Parotid gland (tissue), 1 donor: ENCODE results near the genes MBD3L1, ZNF561, FBXL12 and COL5A3.

- PRO-cap = no peak
These were observed 10.6 kb downstream of the HNRNPM start for GRCh38 chr19:8455242-8455875.

DNA sequence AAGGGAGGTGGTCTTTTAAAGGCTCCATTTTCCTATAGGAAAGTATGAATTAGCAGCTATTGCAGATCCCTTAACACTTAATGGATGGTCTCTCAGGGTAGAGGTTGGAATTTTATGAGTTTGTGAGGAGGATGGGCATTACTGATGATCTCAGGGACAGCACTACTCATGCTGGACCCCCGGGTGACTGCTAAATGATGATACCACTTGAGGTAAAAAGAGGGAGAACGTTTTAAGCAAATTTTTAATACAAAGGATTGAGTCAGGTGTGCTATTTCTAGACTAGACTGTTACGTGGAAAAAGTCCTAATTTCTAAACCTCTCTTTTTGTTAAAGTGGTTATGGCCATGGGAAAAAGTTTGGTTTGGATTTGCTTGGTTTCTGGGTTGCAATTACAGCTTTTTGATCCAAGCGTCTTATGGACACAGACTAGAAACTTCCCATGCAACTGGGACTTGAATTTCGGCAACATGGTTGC lies 15.5 kb downstream of the HNRNPM start:
- PRO-cap = no peak

DNA sequence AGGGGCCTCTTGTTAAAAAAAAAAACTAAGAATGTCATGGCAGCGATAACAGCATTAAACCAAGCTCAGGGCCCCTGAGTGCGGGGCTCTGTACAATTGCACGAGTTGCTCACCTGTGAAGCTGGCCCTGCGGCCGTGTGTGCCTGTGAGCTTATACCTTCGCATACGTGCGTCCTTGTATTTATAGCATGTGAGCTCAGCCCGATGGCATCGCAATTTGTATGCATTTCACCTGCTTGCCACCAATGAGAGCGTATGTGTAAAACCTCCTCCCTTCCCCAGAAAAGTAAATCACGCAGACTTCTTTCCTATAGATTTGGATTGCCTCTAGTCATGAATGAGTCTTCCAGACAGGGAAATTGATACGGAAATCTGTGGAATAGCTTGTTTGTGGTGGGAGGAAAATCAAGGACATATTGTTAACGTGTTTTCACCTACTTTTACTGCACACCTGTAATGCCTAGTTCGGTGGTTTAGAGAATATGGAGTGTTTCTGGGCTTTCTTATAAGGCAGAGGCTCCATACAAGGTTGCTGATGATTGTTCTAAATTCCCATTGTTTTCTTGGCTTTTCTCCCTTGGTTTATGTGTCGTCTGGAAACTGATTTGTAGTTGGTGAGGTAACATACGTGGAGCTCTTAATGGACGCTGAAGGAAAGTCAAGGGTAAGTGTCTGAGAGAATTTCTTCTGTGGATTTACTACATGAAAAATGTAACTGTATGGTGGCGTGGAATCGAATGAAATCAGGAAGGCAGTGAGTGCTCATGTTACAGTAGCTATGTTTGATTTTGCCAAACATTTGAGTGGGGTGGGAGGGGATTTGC lies 17.4 kb downstream of the HNRNPM start:
- PRO-cap = no peak

DNA sequence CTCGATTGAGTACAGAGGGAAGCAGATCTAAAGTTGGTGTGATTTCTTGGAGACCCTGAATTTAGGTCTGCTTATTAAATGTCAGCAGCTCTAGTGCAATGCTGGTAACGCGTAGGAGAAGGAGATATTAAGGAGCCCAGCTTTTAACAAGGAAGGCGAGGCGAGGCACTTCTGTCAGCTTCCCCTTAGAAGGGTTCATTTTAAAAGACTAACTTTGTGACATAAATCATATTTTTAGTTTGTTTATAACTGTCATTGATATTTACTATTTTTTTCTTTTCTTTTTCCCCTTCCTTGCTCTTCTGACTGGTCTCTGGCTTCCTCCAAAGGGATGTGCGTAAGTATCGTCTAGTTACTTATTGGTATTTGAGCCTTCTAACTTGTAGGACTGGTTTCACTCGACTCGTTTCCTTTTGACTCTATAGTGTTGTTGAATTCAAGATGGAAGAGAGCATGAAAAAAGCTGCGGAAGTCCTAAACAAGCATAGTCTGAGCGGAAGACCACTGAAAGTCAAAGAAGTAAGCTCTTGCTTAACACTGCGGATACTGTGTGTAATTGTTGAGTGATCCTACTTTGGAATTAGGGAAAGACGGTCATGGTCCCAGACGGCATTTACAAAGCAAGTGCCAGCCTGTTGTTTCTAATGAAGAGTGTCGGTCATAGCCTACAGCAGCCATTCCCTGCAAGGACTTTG lies 18.5 kb downstream of the HNRNPM start:
- PRO-cap = no peak

GRCh38 chr19:8469405-8469676 lies 24.6 kb downstream of the HNRNPM start:
- PRO-cap = no peak

DNA sequence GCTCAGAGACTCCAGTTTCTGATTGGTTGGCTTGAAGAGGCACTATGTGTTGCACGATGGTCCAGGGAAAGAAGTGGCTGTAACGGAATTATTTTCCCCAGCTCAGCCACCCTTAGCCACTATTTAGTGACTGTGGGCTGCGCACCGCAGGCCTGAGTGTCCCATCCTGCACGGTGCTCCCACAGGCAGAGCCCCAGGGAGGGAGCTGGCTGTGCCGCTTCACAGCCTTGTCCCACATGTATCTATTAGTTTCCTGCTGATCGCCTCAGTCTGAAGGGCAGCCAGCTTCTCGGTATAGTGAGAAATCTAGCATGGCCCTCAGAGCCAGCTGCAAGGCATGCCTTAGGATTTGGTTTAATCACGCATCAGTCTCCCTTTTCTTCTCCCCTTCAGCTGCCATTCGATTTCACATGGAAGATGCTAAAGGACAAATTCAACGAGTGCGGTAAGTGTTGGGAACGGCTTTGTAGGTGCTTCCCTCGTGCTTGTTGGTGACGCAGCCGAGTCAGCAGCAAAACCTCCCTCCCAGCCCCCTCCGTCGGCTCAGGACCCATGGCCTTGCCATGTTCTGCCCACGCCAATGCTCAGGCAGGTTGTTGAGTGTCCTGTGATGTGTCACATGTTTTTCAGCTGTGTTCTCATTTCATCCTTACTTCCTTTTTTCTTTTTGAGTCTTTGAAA lies 15.7 kb downstream of the PRAM1 start:
- PRO-cap = no peak

GRCh38 chr19:8527285-8527826 lies 13.4 kb upstream of the ZNF414 start:
- PRO-cap = no peak

DNA sequence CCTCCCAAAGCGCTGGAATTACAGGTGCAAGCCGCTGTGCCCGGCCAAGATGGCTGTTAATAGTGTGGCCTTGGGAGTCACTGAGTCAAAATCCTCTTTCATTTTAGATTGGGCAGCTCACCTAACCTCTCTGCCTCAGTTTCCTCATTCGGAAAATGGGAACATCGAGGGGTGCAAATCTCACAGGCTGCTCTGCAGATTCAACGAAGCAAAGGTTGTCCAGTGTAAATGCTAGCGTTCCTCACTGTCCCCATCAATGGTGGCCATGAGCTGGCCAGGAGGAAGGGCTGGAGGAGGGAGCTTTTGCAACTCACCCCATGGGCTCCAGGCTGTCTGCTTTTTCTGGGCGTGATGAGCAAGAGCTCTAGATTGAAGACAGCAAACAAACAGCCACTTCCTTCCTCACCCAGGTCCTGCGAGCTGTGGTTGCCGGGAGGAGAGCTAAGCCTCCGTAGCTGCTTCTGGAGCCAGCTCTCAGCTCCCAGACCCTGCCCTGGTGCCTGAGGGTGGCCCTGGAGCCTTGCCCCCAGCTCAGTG lies 6.4 kb downstream of the MYO1F start:
- PRO-cap = no peak

DNA sequence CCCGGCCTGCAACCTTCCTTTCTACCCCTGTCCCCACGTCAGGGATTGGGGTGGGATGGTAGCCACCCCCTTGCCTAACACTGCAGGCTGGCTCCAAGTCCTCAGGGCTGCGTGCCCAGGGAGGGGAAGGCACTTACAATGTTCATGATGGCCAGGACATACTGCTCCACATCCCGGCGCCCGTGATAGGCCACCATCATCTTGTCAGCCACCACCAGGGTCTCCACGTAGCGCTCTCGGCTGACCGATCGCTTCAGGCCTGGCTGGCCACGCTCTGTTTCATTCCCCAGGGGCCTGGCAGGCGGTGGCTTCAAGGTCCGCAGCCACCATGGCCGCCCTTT lies 9.8 kb downstream of the ADAMTS10 start:
- PRO-cap = unidirectional peak, minus-strand start at position 235 of the sequence

- PRO-cap = bidirectional peak, plus-strand start at chr19:8832318, minus-strand start at chr19:8832293; bidirectional peak, plus-strand start at chr19:8832761, minus-strand start at chr19:8832704
These were observed at the start of gene MBD3L1 for GRCh38 chr19:8832157-8832920. TSS of gene MBD3L1 (plus strand) at chr19:8832377.

- PRO-cap = unidirectional peak, minus-strand start at chr19:9621795; unidirectional peak, minus-strand start at chr19:9621847
These were observed at the start of gene ZNF561 for GRCh38 chr19:9621101-9622133. TSS of gene ZNF561 (minus strand) at chr19:9621232.

DNA sequence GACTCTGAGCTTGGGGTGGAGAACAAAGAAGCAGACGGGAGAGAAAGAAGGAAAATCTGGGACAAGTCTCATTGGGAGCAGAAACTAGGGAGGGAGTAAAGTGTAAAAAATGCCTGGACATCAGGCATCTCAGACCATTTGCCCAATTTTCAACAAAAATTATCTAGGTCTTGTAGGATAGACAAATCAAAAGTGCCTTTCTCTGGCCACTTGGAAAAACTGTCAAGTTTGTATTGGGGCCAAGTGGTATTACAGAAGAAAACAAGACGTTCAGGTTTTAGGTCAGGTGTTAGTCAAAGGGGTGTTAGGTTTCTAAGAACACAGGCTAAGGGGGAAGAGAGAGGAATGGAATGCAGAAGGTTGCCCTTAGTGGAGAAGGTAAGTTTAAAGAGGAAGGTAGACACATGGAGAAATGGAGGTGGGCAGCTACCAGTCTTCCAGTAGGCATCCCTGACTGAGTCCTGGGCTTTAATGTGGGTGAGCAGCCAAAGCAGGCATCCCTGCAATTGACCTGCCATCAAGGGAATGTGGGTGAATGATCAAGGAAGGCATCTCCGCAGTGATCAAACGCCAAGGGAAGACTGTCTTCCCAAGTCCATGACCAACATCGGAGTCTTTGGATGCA lies 19.9 kb upstream of the ZNF561 start:
- PRO-cap = no peak

- PRO-cap = no peak
These were observed 17.0 kb downstream of the ZNF562 start for GRCh38 chr19:9657840-9658360.

DNA sequence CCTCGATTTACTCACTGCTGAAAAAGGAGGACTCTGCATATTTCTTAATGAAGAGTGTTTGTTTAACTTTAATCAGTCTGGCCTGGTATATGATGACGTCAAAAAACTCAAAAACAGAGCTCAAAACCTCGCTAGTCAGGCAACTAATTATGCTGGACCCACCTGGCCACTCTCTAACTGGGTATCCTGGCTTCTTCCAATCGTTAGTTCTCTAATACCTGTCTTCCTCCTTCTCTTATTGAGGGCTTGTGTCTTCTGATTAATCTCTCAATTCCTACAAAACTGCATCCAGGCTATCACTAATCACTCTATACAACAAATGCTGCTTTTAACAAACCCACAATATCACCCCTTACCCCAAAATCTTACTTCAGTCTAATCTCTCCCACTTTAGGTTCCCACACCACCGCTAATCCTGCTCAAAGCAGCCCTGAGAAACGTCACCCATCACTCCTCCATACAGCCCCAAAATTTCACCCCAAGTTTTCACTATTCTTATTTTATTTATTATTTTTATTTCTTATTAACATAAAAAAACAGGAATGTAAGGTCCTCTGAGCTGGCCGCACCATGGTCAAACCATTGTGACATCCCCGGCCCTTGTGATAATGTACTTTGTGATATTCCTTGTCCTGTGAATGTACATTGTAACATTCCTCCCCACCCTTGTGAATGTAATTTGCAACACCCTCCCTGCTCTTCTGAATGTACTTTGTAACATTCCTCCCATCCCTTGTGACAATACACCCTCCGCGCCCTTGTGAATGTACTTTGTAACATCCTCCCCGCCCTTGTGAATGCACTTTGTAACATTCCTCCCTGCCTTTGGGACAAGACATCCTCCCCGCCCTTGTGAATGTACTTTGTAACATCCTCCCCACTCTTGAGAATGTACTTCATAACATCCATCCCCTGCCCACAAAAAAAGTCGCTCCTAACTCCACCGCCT lies 17.4 kb downstream of the ZNF846 start:
- PRO-cap = no peak

- PRO-cap = no peak
These were observed 2.3 kb downstream of the FBXL12 start for GRCh38 chr19:9816452-9817022.

DNA sequence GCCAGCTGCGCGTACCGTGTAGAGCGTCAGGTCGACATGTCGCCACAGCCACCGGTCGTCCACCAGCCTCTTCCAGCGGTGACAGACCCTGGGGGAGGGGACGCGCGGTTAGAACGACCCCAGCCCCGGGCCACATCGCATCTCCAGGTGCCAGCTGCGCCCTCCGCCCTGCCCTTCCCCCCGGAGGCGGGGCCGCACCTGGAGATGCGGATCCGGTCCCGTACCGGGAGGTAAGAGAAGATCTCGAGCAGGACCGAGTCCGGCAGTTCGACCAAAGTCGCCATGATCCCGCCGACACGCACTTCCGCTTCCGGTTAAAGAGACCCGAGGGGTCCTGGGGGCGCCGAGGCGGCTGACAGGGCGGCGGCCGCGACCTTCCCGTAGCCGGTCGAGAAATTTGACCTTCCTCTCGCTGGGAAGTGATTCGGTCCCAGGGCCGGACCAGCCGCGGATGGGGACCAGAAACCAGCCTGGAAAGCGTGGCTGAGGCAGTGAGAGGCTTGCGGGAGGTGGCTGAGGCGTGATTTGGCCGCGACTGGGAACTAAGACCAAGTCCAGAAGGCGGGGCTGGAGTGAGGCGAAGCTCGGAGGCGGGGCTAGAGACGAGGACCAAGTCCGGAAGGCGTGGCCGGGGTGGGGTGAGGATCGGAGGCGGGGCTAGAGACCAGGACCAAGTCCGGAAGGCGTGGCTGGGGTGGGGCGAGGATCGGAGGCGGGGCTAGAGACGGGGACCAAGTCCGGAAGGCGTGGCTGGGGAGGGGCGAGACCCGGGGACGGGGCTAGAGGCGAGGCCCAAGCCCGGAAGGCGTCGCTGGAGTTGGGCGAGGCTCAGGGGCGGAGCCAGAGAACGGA lies at the start of gene FBXL12:
FBXL12 (minus strand) TSS at position 550 of the 852 bp plus-strand sequence.
- PRO-cap = unidirectional peak, minus-strand start at position 527 of the sequence; unidirectional peak, minus-strand start at position 544 of the sequence

GRCh38 chr19:9819382-9819844 lies 534 bp upstream of the FBXL12 start:
- PRO-cap = unidirectional peak, plus-strand start at chr19:9819665

GRCh38 chr19:9836128-9836327 lies 910 bp downstream of the PIN1 start:
- PRO-cap = no peak

- PRO-cap = no peak
These were observed 31.1 kb downstream of the PIN1 start for GRCh38 chr19:9866276-9866576.

- PRO-cap = unidirectional peak, minus-strand start at chr19:10010504
These were observed at the start of gene COL5A3 for GRCh38 chr19:10010062-10010845. TSS of gene COL5A3 (minus strand) at chr19:10010504.